Mesangial cell (primary cell): Measurements from ENCODE around the genes ACSL5 and DCLRE1A.

DNA sequence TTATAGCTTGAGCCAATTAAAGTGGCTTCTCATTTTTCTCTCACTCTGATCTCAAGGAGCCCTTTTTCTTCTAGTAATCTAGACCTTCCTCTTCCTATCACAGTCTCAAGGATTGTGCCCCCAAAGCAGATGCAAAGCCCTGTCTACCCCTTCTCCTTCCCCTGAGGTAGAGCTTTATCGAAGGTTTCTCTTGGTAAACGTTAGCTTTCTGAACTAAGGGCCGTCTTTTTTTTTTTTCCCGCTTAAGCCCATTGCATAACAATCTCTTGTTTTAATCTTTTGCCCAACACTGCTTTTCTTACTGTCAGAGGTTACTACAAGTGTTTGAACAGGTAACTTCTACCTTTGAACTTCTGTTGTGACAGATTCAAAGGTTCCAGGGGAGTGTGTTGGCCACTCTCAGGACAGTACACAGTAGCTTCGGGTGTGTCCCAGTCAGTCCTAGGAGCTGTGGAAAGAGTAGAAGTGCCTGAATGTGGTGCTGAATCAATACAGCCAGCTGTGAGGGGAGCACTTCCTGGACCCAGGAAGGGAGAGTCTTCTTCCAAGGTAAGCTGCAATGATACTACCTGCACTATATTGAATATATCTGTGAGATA is at the start of gene ACSL5:
Gene ACSL5, plus strand, starts transcription at position 396 of the 599 bp plus-strand sequence.
- RAMPAGE, long total RNA: no peak

- RAMPAGE, long total RNA: no peak
Observed at GRCh38 chr10:112376531-112376727, 2.5 kb downstream of the ACSL5 start.

GRCh38 chr10:112413112-112413518 is 33.6 kb downstream of the ZDHHC6 start:
- RAMPAGE, long total RNA: no peak

GRCh38 chr10:112793317-112794074 is 156.6 kb upstream of the TCF7L2 start:
- RAMPAGE, long total RNA: no peak

DNA sequence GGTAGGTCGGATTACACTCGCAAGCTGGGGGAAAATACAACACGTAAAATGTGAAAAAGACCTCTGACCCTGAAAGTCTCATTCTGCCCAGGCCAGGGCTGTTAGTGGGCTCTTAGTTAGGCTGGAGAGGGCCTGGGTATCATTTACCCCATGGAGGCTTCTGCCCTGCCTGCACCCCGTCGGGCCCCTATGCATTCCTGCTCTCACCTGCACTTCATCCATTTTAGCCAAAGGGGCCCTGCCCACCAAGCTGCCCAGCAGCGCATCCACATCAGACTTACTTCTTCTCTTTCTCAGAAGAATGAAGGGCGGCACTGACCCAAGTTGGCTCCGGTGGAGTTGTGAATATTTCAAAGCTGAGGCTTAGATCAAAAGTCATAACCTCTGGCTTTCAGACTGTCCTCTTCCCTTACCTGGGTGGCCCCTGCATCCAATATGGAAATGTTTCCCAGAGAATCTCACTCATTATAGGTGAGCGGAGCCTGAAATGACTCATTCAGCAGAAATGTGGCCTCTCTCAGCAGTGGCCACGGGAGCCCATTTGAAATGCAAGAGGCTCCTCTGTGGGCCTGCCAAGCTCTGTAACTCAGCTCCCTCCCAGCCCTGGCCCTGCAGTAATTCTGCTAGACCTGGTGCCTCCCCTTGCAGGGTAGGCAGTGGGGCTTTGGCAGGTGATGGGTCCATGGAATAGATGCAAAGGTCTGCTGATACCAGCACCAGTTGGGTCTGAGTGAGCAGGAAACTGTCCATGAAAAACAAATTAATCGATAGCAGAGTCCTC is 117.6 kb upstream of the TCF7L2 start:
- RAMPAGE, long total RNA: no peak

DNA sequence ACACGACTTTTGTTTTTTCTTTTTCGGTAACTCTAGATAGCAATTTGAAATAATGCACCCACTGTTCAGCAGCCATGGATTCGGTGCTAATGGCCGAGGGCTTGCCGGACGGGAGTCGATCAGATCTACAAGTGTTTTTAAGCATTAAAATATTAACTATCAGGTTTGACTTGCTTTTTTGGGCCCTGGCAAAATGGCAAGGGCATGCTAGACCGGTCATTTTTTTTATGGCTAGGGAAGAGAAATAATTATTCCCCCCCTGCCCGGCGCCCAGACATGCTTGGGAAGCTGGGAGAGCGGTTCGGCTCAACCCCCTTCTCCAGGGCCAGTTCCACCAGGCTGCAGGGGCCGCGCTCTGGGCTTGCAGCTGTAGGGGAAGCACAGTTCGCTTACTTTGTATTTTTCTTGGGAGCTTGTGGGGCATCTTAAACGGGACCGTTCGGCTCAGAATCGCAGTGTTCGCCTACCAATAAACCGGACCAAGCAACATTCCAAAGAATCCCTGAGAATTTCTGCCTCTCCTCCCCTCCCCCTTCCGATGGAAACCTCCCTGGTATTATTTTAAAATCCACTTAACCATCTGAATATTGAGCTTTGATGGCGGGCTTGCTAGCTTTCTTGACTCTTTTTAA is 3.1 kb downstream of the TCF7L2 start:
- RAMPAGE, long total RNA: no peak

DNA sequence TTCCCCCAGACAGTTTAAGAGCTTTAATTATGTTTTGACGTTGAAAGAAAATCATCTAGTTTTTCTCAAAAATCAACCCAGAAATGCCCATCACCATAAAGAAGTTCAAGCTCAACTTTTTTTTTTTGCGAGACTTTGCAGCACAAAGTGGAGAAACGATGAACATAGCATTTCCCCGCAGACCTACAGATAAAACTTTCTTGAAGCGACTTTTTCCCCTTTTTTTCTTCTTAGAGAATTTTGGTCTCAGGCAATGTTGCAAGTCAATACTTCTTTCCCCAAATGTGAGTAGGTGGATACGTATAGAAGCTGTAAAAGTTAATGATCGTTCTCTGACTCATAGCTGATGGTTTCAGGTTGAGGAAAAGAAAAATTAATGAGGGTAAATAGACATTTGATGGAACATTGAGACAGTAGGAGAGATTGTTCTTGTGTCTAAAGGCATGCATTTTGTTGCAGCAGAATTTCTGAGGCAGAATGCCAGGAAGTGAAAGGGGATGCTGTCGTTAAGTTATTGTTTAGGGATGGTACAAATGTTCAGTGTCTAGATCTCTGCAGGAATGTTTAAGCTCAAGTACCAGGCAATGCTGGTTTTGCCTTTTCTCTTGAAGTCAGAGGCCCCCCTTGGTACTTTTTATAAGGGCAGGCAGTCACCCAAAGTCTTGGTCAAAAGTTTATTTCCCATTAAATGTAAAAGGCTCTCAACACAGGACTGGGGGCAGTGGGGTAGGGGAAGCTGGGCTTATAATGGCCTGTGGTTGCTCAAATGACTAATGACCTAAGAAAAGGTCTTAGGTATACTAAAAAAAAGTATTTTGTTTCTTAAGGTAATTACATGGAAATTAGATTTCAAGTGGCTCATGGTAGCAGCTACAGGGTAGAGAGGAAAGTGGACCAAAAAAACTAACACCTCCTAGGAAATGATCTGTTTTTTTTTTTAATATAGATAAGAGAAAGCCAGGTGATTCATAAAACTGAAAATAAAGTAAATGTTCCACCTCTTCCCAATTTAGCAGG is 9.3 kb downstream of the TCF7L2 start:
- RAMPAGE, long total RNA: no peak

DNA sequence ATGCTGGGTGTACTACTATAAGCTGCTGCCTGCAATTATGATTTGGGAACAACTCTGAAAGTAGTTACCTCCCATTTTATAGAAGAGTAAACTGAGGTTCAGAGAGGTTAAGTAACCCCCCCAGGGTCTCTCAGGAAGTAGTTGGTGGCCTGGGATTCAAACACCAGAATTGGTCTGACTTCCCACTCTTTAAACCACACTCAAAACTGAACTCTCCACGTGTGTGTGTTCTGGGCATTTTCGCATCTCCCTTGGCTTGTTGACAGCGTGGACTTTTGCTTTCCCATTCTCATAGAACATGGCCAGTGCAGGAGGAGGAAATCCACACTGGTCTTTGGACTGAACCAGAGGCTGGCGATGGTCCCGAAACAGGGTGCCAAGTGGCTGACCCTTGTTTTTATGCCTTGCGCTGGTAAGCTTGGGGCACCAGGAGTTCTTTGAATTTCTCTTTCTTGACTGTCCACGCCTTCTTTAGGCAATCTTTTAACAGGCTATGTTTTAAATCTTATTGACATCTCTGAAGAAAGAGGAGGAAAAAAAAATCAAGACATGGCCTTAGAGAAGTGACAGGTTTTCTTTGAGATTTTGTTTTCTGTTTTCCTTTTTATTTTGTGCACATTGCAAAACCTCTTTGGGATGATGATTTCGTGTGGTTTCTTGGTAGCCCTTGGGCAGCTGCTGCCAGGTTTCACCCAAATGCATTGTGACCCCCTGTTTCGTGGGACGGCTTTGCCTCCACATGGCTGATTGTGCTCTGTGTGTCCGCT is 71.7 kb downstream of the TCF7L2 start:
- RAMPAGE, long total RNA: no peak

DNA sequence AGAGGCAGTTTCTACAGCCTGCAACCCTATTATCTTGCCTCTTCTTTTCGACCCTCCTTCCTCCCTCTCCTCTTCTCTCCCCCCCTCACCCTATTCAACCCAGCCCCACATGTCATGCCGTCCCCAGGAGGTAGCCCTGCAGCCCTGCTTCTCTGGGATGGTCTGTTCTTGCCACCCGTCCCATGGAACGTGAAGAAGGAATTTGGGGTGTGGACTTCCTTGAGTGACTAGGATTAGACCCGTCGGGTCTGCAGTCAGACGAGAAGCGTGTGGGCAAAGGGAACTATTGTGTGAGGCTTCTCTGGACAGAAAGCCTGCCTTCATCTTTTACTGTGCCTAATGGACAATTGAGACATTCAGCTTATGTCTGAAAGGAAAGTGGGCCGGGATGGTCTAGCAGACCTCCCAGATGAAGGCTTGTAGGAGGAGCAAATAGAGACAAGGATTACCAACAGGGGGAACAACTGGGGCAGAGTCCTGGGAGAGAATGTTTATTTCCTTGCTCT is 77.7 kb downstream of the TCF7L2 start:
- RAMPAGE, long total RNA: no peak

- RAMPAGE, long total RNA: no peak
Observed at GRCh38 chr10:113053606-113054385, 103.7 kb downstream of the TCF7L2 start.

DNA sequence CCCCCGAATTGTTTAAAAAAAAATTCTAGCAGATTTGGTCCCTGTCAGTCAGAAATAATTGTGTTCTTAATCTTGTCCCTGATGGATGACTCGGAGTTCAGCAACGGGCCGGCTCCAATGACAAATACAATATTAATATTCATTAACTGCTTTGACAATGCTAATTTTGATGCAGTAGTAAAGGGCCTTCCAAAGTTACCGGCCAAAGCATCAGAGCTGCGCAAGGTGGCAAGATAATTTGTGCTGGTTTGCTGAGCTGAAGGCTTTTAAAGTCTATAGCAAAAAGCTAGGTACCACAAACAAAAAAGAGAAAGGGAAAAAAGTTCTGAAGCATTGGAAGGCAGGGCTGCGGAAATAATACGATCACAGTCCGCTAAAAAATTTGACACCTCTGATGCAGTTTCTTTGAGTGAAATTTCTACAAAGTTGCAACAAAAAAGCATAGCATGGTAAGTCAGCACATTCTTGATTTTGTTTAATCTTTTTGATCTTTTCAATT is 175.5 kb downstream of the TCF7L2 start:
- RAMPAGE, long total RNA: no peak

GRCh38 chr10:113126468-113127078 is 176.5 kb downstream of the TCF7L2 start:
- RAMPAGE, long total RNA: no peak

DNA sequence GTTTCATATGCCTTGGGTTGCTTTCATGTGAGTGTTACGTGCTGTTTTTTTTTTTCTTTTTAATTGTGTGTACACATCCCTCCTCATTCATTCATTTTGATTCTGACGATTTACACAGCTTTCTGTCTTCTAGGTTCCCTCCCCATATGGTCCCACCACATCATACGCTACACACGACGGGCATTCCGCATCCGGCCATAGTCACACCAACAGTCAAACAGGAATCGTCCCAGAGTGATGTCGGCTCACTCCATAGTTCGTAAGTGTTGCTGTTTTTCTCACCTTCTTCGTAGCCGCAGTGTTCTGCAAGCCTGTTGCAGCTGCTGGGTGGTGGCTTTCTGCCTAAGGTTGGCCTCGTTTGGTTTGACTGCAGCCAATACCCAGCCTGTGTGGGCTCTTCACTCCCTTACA is 200.8 kb downstream of the TCF7L2 start:
- RAMPAGE, long total RNA: no peak

GRCh38 chr10:113630787-113631393 is 33.0 kb downstream of the NRAP start:
- RAMPAGE, long total RNA: no peak

DNA sequence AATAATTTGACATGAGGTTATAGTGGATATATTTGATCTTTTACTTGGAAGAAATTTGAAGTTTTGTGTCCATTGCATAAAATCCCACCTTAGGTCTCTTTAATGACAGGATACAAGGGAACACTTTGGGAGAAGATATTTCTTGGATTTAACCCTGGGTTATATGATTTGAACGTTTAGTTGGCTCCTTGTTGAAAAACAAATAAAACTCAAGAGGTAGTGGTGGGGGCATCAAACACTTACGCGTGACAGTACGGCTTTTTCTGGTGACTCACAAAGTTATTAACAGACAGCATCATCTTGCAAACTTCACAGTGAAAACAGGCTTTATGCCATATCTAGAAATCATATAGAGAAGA is 753 bp downstream of the NRAP start:
- RAMPAGE, long total RNA: no peak

DNA sequence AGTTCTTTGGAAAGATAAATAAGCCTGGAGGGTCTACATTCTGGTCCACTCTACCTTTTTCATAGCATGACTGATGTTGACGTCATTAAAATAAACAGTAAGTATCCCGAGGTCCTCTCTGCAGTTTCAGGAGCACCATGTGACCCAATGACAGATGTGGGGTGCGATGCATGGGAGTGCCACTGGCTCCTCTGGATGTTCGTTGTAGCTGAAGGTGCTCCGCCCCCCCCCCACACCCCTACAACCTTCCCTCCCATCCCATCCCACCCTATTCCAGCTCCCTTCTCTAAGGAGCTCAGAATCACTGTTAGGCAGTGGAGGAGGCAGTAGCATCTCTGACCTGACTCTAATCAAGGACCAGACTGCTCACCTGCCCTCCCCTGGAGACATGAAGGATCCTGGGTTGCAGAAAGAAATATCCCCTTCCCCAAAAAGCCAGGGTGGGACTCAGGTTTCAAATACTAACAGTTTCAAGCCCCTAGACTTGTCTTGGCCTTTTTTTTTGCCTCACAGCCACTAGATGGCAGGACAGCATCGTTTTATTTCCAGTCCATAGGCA is 25.1 kb downstream of the CASP7 start:
- RAMPAGE, long total RNA: no peak

GRCh38 chr10:113853723-113854744 is at the start of gene DCLRE1A:
Gene DCLRE1A (minus strand): TSS chr10:113854082.
- RAMPAGE, long total RNA: start-site peak on the minus strand at chr10:113854106-113854211, 11 reads; start-site peak on the minus strand at chr10:113854382-113854407, 41 reads; start-site peak on the plus strand at chr10:113854616-113854695, 106 reads

GRCh38 chr10:114022974-114023482 is 20.6 kb upstream of the ADRB1 start:
- RAMPAGE, long total RNA: no peak

DNA sequence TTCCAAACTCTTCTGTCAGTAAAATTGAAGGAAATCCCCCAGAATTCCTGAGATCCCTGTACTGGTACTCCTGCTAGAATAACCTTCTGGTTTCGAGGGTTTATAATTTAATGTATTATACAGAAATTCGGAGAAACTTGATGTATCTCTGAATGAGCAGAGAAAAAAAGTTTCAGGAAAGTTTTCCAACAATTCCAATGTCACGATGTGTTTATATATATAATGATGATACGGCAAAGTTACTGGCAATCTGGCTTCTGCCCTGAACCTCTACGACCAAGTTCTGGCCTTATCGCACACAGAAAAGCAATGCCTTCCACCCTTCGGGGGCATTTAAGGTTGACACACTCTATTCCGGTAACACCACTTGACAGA is 2.7 kb upstream of the ADRB1 start:
- RAMPAGE, long total RNA: no peak

DNA sequence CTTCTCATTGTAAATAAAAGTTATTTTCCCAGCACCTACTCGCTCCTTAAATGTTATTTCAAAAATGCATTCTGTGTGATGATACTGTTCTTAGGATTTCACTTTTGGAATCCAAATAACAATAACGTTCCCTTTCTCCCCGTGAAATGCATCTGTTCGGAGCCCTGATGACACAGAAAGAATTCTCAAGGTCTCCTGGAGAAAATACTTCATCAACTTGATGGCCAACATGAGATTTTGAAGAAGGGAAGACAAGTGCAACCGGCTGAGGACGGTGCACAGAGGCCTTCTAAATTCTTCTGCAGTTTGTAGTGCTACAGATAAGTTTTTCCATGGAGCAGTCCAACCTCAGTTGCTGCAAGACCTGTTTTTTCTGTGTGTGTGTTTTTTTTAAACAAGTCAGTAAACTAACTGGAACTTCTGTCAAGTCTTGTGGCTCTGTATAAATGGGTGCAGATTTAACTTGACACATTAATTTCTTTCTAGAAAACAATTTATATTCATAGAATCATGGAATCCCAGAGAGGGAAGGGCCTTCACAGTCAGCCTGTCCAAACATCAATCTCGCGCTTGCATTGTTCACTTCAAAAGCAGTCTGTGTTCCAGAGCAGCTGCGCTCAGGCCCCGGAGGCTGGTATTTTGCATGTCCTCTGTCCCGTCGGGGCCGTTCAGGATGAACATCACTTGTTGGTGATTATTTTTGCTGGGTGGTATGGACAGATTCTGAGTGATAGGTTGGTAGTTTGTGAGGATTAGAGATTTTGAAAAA is 23.0 kb downstream of the ADRB1 start:
- RAMPAGE, long total RNA: no peak